Bronchial epithelial cell (primary cell): ENCODE data around the gene ATP5MJ.

DNA sequence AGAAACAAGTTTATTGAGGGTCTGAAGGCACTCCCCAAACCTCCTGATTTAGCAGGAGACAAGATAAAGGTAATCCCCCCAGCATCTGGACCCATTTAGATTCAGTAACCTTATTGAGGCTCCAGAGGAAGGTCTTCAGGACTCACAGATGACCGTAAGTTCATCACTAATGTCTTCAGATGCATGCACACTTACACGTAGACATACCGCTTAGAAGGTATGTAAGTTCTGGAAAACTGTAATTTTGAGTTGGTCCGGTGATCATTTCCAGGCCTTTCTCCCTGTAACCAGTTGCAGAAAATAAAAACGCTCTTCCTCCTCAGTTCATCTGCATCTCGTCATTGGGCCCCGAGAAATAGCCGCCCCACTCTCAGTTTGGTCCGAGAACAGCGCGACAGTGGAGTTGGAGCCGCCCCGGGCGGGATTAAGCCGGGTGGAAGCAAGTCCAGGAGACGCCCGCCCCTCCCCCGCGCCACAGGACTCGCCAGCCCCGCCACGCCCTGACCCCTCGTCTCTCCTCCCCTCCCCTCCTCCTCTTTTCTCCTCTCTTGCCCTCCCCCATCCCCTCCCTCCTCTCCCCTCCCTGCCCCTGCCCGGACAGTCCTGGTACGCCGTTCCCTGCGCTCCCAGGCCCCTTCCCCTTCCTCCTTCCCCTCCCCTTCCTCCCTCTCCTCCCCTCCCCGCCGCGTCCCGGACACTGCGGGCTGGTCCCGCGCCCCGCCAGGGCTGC is 83.7 kb downstream of the TNFAIP2 start:
- RRBS, 2 experiments = 0 to 3% methylated on average over 4 of the region's 35 CpGs

GRCh38 chr14:103208688-103209978 is 85.9 kb downstream of the TNFAIP2 start:
- RRBS, 2 experiments = no CpG with 5 or more reads among the region's 15 CpGs

- RRBS, 2 experiments = 7% methylated on average over 3 of the region's 52 CpGs; no CpG with 5 or more reads in 1 of the 2 experiments
These were observed 60.2 kb upstream of the EIF5 start for GRCh38 chr14:103273711-103274332.

DNA sequence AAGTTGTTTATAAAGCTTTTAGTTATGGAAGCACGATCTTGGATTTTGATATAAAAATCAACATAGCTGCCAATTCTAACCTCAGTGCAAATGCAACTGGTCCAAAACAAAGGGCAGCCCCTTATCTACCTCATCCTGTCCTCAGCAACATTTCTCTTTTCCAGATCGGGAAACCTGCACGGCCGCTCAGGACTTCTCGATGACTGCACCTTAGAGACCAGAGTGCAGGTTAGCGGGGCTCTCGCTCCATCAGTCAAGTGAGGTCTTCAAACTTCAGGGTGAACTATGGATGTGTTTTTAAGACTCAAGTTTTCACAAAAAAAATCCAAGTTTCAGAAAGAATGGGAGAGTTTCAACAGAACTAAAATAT is 1.5 kb upstream of the EIF5 start:
- RRBS, 2 experiments = no CpG with 5 or more reads among the region's 7 CpGs

DNA sequence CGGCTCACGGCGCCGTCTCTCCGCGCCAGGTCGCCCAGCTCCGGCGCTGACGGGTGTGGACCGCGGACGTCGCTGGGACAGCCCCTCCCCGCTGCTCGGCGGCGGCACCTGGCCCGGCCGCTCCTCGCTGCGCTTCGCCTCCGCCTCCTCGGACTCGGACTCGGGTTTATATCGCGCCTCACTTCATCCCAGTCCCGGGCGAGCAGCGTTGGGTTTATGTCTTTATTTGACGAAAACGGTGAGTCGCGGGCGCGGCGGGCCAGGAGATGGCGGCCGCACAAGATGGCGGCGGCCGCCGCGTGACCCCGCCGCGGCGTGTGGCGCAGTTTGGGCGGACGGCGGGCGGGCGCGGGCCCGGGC is 303 bp downstream of the EIF5 start:
- RRBS, 2 experiments = under 1% methylated on average over 21 to 27 of the region's 58 CpGs

GRCh38 chr14:103346737-103347415 is 12.8 kb downstream of the EIF5 start:
- RRBS, 2 experiments = no CpG with 5 or more reads among the region's 8 CpGs

- RRBS, 2 experiments = no CpG with 5 or more reads among the region's 31 CpGs
These were observed 296 bp upstream of the MARK3 start for GRCh38 chr14:103384929-103385309.

DNA sequence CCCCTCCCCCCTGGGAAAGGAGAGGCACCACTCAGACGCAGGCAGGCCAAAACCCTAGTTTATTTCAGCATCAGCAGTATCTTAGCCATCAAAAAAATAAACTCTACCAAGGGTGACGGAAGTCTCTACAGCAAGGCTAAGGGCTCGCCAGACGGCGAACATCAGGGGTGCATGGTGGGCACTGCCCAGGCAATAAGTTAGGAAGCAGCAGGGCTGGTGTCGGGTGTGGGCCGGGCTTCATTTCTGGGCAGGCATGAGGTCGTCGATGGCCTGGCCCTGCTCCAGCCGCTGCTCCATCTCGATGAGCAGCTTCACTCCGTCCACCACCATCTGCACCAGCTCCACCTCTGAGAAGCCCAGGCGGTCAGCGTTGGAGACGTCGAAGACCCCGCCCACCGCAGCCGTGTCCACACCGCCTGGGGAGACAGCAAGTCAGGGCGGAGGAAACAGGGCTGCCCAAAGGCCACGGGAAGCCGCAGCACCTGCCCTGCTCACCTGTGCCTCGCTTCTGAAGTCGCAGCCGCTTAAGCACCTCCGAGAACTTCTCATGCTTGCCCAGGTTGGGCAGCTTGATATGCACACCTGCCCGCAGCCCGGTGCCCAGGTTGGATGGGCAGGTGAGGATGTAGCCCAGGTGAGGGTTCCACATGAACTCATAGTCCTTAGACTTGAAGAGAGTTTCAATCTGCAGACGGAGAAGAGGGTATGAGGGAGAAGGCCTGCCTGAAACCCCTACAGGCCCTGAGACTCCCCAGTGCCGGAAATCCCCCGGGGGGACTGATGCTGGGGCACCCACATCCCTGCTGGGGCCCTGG is 2.8 kb downstream of the CKB start:
- RRBS, 2 experiments = 40 to 52% methylated on average over 1 of the region's 32 CpGs

DNA sequence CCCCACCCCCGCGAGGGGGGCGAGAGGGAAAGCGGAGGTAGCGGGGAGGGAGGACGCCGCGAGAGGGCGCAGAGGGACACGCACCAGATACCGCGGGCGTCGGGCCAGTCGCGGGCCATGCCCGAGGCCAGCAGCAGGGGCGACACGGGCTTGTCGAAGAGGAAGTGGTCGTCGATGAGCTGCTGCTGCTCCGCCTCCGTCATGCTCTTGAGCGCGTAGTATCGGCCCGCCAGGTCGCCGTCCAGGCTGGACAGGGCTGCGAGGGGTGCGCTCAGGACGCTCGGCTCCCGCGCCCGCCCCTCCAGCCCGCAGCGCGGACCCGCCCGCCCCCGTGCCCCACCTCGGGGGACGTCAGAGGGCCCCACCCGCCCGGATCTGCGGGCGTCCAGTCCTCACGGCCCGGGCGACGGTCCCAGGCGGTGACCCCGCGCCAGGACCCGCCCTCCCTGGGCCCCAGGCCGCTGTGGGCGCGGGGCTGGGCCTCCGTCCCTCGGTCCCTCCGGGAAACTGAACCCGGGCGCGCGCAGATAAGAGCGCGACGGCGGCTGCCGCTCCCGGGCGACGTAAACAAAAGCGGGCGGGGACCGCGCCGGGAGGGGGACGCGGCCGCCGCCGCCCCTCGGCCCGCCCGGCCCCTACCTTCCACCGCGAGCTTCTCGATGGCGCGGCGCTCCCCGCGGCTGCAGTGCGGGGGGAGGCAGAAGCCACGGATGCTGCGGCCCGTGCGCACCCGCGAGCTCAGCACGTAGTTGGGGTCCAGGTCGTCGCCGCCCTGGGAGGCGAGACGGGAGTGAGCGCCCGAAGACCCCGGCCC is 1.2 kb downstream of the CKB start:
- RRBS, 2 experiments = under 1 to 2% methylated on average over 30 of the region's 112 CpGs

DNA sequence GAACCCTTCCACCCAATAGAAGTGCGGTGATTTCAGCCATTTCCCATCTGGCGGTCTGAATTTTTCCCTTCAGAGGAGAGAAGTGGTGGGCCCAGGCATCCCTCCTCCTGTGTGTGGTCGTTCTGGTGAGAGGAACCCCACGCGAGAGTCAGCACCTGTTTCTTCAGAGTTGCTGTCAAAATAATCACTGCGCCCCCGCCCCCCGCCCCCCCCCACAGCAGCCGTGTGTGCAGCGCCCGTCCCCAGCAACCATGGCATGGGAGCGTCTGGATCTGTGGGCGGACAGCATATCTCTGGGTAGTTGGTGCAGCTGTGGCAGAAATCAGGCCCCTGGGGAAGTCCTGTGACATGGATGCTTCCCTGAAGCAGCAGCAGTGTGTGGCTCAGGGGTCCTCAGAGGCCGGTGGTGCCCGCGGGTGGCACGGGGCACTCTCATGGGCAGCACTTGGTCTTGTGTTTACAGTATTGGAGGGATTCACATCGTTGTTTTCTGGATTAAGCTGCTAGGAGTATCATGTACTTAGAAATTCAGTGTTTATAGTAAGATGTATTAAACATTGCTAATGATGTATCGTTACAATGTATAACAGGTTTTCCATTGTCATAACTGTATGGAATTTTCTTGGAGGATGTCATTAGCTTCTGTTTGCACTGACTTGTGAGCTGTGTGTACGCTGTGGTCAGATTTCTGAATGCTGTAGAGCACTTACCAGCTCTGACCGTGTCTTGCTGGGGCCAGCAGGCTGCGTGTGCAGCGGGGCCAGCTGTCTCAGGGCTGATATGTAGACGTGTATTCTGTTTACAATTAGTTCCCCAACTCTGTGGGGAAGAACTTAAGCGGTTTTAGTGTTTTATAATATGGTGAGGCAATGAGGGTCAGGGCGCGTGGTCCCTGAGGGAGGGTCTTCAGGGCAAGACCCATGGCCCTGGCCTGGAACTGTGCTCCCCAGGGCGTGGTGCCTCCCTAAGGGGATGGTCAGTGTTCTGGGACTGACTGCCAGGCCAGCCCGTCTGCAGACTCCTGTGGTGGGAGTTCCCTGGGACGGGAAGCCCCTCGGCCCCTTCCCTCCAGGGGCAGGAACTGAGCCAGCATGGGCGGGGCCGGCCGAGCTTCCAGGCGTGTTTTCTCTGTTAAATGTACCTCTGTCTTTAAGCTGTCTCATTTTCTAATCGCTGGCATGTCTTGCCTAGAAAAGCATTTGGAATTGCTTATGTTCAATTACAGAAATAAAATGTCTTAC is 18.9 kb downstream of the XRCC3 start:
- RRBS, 2 experiments = no CpG with 5 or more reads among the region's 36 CpGs

GRCh38 chr14:103702870-103703395 is 12.3 kb downstream of the XRCC3 start:
- RRBS, 2 experiments = no CpG with 5 or more reads among the region's 18 CpGs

- RRBS, 2 experiments = no CpG with 5 or more reads among the region's 12 CpGs
These were observed 4.5 kb downstream of the XRCC3 start for GRCh38 chr14:103710688-103711265.

- RRBS, 2 experiments = no CpG with 5 or more reads among the region's 25 CpGs
These were observed 2.9 kb downstream of the ZFYVE21 start for GRCh38 chr14:103718377-103719120.

- RRBS, 2 experiments = no CpG with 5 or more reads among the region's 24 CpGs
These were observed 20.5 kb downstream of the ZFYVE21 start for GRCh38 chr14:103735888-103736810.

DNA sequence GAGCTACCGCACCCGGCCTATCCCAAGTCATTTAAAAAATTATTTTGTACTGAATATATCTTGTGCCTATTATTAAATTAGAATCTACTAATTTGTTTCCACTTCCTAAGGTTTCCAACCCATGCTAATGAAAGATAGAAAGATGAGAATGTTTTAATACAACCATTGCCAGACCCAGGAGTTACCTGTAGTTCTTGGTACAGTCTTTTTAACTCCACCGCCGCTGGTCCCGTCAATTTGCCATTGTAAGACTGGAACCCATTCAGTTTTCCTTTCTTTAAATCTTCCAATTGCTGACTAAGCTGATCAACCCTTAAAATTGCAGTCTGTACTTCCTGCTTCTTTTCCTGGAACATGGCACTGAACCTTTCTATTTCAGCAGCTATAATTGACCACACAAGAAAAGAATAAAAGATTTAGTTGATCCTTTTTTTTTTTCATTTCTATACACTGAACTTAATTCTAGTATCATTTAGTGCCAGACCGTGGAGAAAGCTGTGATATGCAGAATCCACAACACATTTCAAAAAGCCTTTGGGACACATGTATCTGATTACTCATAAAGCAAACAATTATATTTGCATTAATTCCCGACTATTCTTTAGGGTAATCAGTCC is 37.3 kb downstream of the ZFYVE21 start:
- RRBS, 2 experiments = no CpG with 5 or more reads among the region's 7 CpGs

DNA sequence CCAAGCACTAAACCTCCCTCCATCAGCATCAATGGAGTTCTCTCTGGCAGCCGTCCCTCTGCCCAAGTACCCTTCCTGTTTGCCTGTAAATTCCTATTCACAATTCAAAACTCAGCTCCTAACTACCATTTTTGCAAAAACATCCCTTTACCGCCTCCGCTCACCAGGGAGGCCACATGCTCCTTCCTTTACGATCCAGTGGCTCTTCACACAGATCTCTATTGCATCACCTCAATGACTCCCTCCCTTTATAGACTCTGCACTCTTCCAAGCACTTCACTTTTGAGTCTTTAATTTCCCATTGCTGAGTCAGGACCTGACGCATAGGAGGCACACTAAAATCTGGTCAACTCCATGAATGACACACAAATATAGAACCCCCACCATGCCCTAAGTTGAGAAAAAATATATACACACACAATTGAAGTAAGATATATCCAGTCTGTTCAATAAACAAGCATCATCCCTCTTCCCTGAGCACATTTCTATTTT is 45.9 kb downstream of the PPP1R13B start:
- RRBS, 2 experiments = no CpG with 5 or more reads among the region's 5 CpGs

DNA sequence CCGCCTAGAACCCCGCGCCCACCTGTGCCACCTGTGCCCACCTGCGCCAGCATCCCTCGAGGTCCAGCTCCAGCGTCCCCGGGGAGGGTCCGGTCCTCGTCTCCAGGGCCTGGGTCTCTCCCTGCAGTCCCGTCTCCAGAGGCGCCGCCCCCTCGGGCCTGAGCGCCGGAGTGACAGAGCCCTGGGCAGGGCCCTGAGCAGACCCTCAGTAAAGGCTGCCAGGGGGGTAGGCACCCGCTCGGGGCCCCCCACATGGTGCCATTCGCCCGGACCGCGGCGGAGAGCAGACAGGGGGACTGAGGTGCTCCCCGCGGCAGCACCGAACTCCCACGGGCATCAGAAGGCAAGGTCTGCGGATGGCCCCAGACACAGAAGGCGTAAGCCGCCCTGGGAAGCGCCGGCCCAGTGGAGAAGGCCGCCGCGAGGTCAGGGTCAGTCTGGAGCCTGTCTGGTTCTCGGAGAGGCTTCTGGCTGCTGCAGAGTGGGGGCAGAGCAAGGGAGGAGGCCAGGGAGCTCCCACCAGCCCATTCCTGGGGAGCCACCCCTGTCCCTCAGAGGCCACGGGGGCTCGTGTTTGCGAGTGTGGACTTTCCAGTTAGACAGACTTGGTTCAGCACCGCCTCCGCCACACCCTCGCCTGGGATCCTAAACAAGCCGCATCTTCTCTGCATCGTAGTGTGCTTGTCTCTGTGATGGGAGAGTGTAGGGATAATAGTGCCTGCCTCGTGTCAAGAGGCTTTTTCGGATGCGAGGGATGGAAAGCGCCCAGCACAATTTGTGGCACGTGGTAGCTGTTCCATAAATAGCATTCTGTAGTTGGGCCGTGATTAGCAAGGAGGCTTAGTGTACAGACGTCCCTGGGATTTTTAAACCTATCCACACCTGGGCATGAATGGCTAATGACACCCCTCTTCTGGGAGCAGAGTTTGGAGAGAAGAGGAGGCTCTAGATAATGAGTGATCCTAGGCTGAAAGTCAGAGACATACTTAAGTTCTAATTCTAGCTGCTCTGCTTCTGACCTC is 1.2 kb upstream of the PPP1R13B start:
- RRBS, 2 experiments = 1 to 2% methylated on average over 11 of the region's 50 CpGs

DNA sequence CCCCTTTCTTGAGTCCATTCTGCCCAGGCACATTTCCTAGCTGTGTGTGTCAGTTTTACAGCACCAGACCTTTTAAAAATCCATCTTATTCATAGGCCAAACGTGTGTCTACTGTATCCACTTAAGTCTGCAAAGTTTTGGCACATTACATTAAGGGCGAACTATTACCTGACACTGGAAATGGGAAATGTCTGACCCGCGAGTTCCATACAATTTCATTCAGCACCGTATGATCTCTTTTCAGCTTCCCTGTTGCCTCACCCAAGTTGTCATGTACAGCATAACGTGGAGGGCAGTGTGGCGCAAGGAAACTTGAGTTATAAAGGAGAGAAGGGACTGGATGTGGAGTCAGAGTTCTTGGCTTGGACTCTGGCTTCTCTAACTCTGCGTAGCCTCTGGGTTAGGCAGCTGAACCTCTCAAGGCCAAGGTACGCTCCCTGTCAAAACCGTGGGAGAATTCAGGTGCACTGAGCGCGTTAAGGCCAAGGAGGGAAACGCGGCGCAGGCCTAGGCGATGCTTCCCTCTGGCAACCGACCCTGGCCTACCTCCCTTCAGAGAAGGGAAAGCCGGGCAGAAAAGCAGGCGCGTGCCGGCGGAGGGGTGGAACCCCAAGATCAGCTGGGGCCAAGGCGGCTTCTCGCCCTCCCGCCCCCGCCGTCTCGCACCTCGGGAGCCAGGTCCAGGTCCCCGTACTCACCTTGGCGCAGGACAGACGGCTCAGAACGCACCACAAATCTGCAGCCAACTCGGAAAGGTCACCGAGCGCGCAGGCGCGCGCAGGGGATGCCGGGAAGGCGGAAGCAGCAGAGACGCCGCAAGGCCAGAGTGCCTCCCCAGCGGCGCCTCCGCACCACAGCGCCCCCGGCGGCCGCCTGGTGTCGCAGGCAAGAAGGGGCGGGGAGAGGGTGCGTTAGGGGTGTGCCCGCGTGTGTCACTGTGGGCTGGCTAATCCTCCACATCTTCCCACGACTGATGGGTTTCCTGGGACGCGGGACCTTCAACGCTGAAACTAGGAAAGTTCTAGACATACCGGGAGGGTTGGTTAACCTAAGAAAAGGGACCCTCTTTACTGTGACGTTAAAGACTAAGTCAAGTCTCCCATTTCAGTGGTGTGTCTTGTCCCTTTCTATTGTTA is at the start of gene ATP5MJ:
Gene ATP5MJ, minus strand, starts transcription at position 758 of the 1,136 bp plus-strand sequence.
- RRBS, 2 experiments = under 1 to 2% methylated on average over 9 of the region's 62 CpGs

GRCh38 chr14:104135969-104136499 is 2.4 kb upstream of the KIF26A start:
- RRBS, 2 experiments = 1 to 2% methylated on average over 23 of the region's 79 CpGs

DNA sequence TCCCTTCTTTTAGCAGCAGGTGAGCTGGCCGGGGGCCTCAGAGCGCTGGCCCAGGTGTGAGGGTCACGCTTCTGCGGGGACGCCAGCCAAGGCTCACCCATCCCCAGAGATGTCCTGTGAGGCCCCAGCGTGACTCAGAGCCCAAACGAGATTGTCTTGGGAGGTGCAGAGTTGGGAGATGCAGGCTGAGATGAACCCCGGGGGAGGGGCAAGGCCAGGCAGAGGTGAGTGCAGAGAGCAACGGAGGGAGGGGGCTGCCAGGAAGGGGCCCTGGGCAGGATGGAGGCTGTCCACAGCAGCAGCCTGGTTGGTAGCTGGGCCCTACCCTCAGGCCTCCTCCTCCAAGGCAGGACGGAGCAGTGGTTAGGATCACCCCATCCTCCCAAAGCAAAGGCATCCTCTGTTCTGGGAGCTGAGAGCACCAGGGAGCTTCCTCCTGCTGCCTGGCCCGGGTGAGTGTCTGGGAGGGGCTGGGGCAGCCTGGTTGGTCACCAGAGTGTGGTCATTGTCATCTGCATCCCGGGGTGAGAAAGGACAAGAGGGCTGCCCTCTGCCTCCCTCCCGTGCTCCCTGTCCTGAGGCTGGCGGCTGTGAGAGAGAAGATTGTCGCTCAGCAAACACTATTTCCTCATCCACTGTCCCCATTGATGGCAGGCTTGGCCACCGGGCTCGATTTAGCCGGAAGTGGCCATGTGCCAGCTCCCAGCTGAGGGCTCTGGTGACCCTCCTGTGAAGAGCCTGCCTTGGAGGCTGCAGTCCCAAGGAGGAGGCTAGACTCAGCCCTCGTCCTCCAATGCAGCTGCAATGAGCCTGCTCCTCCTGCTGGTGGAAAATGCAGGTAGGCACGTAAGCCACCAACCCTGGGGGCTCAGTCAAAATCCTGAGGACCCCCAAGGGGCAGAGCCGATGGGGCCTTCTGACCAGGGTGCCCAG is 155.4 kb downstream of the KIF26A start:
- RRBS, 2 experiments = 17 to 18% methylated on average over 3 of the region's 21 CpGs